Colon Carcinoma Metastatic in the Brain (tissue), 2 donors: ENCODE measurements around a stretch of chr4.

- PRO-cap, 2 experiments: no peak in any of the 2 experiments
Observed at GRCh38 chr4:184412649-184413236, 61.6 kb downstream of the IRF2 start.

DNA sequence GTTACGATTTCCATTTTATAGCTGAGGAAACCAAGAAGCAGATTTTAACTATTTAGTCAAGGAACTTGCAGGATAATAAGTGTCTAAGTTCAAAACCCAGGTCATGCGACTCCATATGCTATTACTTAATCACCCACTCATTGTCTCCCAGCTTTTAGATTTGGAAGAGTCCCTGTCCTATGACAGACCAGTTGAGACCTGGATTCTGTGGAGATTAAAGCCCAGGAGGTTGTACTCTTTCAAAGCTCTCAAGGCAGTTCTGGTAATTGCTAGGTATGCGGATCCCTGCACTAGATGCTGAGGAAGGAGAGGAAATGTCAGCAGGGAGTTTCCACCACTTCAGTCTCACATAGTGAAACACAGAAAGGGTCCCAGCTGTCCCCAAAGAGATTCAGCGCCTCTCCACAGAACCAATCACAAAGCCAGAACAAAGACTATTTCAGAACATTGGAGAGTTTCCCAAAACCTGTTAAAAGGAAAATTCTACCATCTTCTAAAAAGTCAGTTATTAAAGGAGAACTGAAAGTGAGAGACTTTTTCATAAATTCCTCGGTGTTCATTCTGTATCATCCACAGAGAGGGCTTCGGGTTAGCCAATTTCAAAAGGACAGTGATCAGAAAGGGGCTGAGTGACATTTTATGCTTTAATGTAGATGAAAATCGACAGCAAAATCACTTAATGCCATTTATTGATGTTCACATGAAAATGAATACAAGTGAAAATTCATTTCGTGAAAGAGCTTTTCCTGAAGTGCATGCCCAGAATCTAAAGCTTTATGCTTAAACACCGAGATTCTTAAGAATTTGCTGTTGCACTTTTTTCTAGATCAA is 53.3 kb downstream of the IRF2 start:
- PRO-cap, 2 experiments: no peak in any of the 2 experiments

DNA sequence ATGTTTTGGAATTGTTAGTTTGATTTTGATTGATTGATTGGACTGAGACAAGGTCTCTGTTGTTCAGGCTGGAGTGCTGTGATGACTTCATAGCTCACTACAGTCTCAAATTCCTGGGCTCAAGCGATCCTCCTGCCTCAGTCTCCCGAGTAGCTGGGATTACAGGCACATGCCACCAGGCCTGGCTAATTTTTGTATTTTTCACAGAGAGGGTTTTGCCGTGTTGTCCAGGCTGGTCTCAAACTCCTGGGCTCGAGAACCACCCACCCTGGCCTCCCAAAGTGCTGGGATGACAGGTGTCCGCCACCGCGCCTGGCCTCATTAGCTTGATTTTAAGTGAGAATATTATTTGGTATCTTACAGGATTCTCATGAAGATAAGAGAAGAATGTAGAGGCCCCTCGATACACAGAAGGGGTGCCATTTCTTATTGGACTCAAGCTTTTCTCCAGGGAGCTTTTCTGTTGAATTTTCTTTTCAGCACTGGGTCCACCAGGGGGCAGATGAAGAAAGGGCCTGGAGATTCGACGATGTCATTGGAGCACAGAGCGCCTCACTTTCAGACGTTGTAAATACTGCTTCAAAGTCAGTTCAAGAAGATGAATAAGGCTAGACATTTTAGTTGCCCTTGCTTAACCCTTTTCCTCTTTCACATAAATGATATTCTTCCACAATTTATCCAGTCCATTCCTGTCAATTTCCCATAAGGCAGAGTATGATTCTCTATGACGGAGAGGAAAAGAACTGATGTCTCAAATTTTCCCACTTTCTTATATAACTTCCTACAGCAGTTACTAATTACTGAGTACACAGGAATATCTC is 11.8 kb upstream of the CENPU start:
- PRO-cap, 2 experiments: no peak in any of the 2 experiments

- PRO-cap, 2 experiments: no peak in any of the 2 experiments
Observed at GRCh38 chr4:184792899-184794147, 32.4 kb downstream of the ACSL1 start.

- PRO-cap, 2 experiments: no peak in any of the 2 experiments
Observed at GRCh38 chr4:184794549-184795523, 30.9 kb downstream of the ACSL1 start.

- PRO-cap, 2 experiments: no peak in any of the 2 experiments
Observed at GRCh38 chr4:184802447-184803239, 23.1 kb downstream of the ACSL1 start.

DNA sequence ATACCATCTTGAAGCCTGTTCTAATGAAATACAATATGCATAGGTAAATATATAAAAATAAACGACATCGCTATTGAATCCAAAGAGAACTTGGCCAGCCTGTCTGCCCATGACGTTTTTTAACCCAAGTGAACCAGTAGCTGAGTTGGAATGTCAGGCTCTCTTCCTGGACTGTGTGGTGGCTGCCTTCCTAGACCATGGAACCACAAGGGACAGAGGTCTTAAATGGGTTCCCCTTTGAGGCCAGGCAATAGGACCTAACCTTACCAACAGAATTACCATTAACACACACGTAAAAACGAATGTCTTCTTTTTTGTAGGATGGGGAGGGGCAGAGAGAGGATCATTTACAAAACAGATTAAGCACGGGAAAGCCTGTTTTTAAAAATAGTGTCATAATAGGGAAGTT is 69.3 kb upstream of the ACSL1 start:
- PRO-cap, 2 experiments: no peak in any of the 2 experiments

DNA sequence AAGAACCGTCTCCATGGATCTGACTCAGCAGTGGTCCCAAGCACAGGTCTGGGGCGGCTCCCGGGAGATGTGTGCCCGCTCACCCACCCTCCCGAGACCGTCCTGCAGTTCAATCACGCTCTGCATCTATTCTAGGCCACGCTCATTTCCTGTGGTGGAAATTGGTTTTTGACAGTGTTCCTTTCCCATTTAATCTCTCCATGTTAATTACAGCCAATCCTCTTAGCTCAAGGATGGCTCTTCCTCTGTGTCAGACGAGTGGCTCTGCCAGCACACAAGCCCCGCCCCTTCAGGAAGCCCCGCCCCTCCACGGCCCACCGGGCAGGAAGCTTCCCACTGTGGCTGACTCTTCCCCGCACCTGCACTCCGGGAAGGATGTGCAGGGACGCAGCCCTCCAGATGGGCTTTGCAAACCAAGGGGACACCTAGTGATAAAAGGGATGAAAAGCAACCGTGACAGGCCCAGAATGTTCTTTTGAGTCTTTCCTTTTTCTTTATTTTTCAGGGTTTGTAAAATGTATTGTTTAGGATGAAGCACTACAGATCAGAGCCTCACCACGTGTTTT is 34.4 kb upstream of the HELT start:
- PRO-cap, 2 experiments: no peak in any of the 2 experiments

DNA sequence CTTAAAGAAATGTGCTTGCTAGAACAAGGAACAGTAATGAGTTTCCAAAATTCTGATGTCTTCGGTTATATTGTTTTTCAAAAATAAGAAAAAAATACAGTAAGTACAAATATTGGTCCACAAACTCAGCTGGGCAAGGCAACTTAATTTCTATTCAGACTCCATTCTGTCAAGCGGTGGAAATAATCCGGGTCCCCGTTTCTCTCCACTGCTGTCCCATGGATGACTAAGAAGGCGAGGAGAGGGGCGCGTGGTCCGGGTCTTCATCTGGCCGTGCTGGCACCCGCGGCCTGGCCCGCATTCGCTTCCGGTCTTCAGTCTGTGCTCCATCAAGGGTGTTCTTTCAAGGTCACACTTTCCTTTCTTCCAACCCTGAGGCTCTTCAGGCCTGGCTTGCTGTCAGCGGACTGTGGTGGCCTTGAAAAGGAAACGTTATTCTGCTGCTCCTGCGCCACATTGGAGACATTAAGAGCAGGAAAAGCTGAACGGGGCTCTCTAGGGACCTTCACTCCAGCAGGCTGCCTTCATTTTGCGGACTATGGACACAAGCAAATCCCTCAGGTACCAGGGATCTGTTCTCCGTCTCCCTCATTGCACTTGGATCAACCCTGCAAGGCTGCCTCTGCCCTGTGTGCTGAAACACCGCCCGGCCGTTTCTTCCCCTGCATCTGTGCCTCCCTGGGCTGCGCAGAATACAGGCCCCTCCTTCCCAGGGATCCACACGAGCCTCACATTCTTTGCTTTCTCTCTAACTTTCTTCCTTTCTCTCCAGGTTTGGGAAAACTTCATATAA is 5.8 kb upstream of the SLC25A4 start:
- PRO-cap, 2 experiments: no peak in any of the 2 experiments

DNA sequence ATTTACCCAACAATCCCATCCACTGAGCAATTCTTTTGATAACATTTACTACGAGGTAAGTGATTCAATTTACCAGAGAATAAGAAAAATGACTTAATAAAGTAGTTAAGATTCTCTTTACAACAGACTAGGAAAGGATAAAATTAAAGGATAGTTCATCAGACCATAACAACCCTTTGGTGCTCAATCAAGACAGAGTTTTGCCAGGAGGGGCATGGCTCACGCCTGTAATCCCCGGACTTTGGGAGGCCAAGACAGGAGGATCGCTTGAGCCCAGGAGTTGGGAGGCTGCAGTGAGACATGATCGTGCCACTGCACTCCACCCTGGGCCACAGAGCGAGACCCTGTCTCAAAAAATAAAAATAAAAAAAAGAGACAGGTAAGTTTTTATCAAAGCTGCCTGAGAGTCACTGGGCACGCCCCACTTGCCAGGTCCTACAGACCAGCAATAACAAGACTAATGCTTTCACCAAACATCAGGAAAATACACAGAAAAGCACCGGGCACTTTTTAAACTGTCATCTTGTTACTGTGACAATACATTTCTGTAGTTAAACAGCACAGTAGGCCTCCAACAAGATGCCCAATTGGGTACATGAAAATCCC is 847 bp downstream of the CFAP97 start:
- PRO-cap, 2 experiments: no peak in any of the 2 experiments

DNA sequence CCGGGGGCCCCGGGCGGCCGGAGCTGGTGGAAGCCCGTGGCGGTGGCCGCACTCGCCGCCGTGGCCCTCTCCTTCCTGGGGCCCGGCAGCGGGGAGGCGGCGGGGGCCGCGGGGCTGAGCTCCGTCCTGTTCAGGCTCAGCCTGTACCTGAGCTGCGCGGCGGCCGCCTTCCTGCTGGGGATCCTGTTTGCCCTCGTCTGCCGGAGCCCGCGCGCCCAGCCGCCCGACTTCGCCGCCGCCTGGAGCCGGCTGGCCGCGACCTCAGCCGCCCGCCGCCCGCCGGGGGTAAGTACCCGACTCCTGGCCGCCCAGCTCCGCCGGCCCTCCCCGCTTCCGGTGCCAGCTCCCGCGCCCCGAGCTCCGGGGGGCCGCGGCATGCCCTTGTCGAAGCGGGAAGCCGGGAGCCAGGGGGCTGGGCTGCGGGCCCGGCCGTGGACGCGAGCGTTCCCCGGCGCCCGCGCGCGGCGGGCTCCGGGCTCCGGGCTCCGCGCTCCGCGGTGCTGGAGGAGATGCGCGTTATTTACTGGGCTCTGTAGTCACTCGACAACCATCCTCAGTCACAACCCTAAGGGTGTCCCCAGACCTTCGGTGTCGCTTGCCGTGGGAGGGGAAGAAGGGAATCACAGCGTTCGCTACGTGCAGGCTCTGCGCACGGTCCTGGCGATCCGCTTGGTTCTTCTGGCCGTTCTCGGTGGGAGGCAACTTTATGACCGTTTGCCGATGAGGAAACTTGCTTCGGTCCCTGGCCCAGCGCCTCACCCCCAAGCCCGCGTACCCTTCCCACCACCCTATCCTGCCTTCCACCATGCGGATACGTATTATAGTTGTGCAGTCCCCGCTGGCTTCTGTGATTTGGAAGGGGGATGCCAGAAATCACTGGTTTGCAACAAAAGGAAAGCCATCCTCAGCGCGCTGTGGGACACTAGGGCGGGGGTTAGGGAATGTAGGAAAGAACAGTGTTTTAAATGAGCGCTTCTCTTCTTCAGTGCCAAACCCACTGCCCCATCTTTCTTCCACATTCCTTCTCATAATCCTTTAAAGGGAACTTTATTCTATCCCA is 903 bp downstream of the SNX25 start:
- PRO-cap, 2 experiments: peak in 2 of 2 experiments; most common minus-strand start position 680 of the sequence (in 2)

DNA sequence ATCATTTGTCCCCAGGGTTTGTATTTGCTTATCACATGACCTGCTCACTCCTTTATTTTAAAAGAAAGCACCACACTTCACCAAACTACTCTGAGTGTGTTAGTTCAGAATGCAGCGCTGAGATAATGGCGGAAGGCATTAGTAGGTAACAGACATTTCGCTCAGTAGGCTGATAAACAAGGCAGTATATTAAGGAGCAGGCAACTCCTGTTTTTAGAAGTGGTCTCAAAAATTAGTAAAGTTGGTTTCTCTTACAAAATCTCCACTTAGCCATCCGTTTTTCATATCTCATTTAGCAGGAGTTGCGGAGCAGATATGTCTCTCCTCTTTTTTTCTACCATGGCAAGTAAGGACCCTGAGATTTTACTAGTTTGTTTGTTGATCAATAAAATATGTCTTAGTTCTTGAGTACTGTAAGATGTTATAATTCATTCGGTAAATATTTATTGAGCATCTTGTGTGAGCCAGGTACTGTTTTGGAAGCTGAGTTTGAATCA is 1.8 kb downstream of the SNX25 start:
- PRO-cap, 2 experiments: no peak in any of the 2 experiments

DNA sequence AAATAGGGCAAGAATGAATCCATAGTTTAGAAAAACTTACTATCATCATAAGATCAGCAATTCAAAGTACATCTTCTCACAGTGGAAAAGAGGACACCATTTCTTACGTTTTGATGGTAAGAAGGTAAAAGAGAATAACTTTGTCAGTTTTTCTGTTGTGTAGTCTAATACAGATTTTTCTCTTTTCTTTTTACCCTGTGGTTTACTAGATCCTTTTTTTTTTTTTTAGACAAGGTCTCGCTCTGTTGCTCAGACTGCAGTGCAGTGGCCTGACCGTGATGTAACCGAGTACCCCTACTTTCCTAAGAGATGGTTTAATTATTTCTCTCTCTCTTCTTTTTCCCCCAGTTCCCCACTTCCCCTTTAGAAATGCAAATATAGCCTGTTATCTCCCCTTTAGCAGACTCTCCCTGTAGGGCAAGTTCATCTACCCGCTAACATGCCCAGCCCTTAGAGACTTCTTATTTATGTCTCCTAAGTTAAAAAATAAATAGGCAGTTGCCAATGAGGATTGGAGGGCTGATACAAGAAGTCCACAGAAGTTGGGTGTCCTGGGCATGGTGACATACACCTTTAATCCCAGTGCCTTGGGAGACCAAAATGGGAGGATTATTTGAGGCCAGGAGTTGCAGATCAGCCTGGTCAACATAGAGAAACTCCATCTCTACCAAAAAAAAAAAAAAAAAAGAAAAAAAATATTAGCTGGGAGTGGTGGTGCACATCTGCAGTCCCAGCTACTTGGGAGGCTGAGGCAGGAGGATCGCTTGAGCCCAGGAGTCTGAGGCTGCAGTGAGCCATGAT is 4.5 kb downstream of the SNX25 start:
- PRO-cap, 2 experiments: no peak in any of the 2 experiments

- PRO-cap, 2 experiments: no peak in any of the 2 experiments
Observed at GRCh38 chr4:185306021-185306561, 89.6 kb downstream of the LRP2BP start.

- PRO-cap, 2 experiments: no peak in any of the 2 experiments
Observed at GRCh38 chr4:185323427-185324149, 72.1 kb downstream of the LRP2BP start.

- PRO-cap, 2 experiments: no peak in any of the 2 experiments
Observed at GRCh38 chr4:185394453-185395578, 908 bp downstream of the LRP2BP start.

DNA sequence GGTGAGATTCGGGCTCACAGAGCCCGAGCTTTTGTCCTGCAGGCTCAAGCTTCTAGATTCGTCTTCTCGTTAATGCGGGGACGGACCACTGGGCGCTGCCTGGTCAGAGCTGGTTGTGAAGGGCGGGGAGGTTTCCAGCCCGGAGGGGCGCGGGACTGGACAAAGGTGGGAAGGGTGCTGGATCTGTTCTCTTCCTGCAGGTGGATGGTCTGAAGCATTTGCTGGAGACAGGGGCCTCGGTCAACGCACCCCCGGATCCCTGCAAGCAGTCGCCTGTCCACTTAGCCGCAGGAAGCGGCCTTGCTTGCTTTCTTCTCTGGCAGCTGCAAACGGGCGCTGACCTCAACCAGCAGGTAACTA is 289 bp downstream of the ANKRD37 start:
- PRO-cap, 2 experiments: peak in 2 of 2 experiments; most common minus-strand start position 318 of the sequence (in 2)

GRCh38 chr4:185513370-185514237 is 21.7 kb downstream of the PDLIM3 start:
- PRO-cap, 2 experiments: no peak in any of the 2 experiments

- PRO-cap, 2 experiments: no peak in any of the 2 experiments
Observed at GRCh38 chr4:185522869-185523068, 12.5 kb downstream of the PDLIM3 start.

DNA sequence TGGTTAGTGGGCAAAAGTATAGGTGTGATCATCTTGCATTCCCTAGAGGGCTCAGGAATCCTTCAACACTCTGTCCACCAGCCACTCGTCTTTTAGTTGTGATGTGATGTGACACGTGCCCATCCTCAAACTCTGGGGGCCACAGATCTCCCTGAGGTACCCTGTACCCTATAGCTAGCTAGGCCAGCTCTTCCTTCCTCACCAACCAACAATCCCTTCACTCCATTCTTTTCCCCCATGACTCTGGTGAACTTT is 83.7 kb upstream of the PDLIM3 start:
- PRO-cap, 2 experiments: no peak in any of the 2 experiments